Measurements from ENCODE around the genes CYP27C1 and SAP130.

GRCh38 chr2:127050644-127051533 lies 56.1 kb downstream of the BIN1 start:
- PRO-cap, result no peak
- RRBS, 2 experiments, result 34 to 56% methylated on average over 4 to 7 of the region's 29 CpGs

DNA sequence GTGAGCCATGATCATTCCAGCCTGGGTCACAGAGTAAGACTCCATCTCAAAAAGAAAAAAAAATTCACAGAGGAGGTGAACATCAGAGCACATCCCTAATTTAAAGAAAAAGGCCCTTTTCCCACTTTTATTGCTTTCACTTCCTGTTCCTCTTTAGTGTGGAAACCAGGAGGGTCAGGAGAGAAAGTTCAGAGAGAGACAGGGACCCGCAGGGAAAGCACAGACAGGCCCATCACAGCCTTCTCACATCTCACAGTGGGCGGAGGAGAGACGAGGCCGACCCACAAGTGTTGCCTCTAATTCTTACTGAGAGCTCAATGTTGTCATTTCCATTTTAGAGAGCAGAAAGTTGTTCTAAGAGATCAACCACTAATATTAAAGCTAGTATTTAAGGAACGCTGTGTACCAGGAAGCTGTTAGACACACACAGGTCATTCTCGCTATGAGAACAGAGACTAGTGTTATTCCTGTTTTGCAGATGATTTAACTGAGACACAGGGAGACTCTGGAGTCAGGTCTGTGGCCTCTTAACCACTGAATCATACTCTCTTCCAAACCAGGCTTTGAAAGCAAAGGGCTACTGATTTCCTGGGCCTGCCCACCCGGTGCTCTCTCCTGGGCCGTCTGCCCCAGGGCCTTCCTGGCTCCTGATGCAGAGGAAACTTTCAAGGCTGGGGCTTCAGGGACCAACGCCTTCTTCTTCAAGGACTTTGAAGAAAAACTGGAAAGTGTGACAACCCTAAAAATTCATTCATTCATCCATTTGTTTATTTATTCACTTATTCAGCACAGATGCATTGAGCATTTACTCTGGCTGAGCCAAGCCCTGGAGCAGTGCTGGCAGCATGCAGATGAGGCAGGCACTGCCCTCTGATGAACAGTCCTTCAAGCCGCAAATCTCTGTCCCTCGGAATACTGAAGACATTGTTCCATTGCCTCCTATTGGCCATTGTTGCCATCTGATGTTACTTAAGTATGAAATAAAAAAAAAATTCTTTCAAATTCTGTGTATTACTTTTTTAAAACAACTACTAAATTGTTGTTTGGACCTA lies 37.1 kb upstream of the BIN1 start:
- PRO-cap, result no peak
- RRBS, 2 experiments, result no CpG with 5 or more reads among the region's 11 CpGs

- PRO-cap, result unidirectional peak, minus-strand start at chr2:127220299
- RRBS, 2 experiments, result 2 to 4% methylated on average over 37 to 45 of the region's 89 CpGs
These were observed at the start of gene CYP27C1 for GRCh38 chr2:127219590-127220548. Gene CYP27C1 (minus strand): TSS chr2:127220299.

DNA sequence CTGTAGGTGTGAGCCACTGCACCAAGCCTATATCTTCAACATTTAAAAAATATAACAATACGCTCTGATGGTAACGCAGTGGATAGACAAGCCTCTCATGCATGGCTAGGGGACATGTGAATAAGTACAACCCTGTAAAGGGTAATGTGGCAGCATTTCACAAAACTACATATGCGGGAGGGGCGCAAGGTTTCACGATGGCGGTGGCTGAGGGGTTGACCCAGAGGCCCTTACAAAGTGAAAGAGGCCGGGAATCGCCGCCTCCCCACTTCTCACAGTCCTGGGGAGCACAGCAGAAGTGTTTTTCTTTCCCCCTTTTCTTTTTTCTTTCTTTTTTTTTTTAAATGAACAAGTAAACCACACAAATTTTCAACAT lies 26.8 kb upstream of the CYP27C1 start:
- PRO-cap, result no peak
- RRBS, 2 experiments, result no CpG with 5 or more reads among the region's 9 CpGs

DNA sequence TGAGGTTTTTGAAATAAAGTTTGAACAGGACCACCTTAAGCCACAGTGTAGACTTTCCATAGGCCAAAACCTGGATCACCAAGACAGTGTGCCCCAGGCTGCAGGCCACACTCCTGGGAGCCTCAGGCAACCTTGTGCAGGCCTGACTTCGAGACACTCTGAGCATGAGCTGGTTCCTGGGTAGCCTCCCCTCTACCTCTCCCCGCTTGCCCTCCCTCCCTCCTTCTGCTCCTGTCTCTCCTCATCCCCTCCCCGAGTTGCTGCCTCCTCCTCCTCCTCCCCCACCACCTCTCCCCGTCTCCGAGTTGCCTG lies 10.6 kb upstream of the PROC start:
- PRO-cap, result unidirectional peak, minus-strand start at position 160 of the sequence
- RRBS, 2 experiments, result no CpG with 5 or more reads among the region's 5 CpGs

- PRO-cap, result no peak
- RRBS, 2 experiments, result 9 to 13% methylated on average over 22 to 39 of the region's 87 CpGs
These were observed 9.9 kb upstream of the PROC start for GRCh38 chr2:127407998-127409109.

DNA sequence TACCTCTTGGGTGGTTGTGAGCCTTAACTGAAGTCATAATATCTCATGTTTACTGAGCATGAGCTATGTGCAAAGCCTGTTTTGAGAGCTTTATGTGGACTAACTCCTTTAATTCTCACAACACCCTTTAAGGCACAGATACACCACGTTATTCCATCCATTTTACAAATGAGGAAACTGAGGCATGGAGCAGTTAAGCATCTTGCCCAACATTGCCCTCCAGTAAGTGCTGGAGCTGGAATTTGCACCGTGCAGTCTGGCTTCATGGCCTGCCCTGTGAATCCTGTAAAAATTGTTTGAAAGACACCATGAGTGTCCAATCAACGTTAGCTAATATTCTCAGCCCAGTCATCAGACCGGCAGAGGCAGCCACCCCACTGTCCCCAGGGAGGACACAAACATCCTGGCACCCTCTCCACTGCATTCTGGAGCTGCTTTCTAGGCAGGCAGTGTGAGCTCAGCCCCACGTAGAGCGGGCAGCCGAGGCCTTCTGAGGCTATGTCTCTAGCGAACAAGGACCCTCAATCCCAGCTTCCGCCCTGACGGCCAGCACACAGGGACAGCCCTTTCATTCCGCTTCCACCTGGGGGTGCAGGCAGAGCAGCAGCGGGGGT lies 1.2 kb downstream of the PROC start:
- PRO-cap, result no peak
- RRBS, 2 experiments, result no CpG with 5 or more reads among the region's 12 CpGs

DNA sequence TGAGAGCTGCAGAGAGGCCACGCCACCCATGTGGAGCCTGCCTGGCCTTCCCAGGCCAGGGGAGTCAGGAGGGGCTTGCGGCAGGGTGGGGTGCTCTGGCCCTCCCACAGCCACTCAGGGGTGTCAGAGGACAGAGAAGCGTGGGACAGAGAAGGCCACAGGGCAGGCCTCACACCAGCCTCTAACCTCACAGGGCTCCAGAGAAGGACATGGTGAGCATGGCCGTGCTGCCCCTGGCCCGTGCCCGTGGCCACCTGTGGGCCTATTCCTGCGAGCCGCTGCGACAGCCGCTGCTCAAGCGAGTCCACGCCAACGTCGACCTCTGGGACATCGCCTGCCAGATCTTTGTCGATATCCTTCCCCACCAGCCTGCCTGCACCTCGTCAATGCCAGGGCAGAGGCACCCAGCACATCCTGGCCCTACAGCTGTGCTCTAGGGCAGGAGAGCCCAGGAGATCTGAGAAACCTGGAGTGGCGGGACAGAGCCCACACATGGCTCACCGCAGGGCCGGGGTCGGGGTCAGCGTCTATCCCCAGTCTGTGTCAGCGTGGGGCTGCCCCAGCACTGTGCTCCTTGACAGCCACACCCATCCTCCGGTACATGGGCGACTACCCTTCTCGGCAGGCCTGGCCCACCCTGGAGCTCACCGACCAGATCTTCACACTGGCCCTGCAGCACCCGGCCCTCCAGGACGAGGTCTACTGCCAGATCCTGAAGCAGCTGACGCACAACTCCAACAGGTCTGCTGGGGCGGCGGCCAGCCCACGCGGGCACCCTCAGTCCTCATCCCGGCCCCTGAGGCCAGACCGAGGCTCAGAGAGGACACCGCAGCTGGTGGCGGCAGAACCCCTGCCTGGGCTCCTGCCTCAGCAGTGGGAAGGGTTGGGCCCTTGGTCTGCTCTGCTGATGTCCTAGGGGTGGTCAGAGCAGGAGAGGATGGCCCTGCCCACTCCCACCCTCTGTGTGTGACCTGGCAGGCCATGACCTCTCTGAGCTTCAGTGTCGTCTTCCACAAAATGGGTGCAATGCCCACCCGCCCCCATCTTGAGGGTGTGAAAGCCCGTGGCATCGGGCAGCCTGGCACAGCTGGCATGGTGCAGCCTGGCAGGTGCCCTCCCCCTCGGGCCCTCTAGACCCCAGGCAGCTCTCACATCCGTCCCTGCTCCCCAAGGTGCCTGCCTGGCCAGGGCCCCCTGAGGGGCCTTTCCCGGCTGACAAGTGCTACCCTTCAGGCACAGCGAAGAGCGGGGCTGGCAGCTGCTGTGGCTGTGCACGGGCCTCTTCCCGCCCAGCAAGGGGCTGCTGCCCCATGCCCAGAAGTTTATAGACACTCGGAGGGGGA lies 14.5 kb upstream of the GPR17 start:
- PRO-cap, result no peak
- RRBS, 2 experiments, result 85 to 89% methylated on average over 8 to 12 of the region's 50 CpGs

DNA sequence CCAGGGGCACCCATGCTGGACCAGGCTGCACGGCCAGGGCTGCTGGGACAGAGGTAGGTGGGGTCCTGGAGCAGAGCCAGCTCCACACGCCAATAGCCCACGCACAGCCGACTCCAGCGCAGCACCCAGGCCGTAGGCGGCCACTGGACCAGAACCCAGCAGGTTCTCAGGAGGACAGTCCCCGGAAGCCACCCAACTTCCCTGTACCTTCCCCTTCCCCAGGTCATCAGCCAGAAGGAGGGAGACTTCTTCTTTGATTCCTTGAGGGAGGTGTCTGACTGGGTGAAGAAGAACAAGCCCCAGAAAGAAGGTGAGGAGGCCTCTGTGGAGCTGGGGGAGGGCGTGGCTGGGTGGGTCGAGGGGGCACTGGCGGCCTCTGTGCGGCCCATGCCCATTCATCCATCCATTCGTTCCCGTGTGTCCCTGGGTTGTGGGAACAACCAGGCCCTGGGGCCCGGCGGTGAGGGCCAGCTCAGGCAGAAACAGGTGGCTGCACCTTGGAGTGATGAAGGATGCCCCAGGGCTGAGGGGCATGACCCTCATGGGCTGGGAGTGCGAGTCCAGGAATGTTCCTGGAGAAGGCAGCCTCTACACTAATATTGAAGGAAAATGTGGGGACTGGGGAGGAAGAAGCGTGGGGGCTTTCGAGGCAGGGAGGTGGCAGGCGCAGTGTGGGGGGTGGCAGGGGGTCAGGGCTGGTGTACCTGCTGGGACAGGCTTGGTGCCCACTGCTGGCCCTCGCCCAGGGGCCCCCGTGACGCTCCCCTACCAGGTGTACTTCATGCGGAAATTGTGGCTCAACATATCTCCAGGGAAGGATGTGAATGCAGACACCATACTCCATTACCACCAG lies 11.4 kb upstream of the GPR17 start:
- PRO-cap, result no peak
- RRBS, 2 experiments, result 95% methylated on average over 2 of the region's 24 CpGs; no CpG with 5 or more reads in 1 of the 2 experiments

DNA sequence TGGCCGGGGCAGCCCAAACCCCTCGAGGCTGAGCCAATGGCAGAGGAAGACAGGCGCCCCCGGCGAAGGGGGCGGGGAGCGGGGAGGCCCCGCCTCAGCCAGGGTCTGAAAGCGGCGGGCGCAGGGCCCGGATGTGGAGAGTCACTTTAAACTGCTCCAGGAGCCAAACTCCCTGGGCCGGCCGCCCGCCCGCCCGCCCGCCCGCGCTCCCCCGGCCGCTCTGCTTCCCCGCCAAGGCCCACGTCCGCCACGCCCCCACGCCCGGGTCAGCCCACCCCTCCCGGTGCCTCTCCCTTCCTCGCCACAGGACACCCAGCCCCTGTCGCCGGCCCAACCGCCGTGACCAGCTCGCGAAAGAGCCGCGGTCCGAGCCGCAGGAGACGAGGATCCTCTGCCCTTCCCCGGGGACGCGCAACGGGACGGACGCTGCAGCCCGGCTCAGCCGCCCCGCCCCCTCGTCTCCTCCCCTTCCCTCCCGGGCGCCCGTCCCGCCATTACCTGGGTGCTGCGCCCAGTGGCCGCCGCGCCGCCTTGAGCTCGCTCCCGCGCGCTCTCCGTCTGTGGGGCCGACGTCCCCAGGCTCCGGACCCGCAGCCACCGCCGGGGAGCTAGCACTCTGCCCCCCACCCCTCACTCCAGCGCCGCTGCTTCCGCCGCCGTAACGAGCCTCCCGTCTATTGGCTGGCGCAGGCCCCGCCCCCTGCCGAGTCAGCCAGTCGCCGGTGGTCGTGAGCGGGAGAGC lies at the start of gene SAP130:
Gene SAP130 (minus strand): TSS at position 618 of the 742 bp plus-strand sequence.
- PRO-cap, result bidirectional peak, plus-strand start at position 114 of the sequence, minus-strand start outside the sequence; bidirectional peak, plus-strand start outside the sequence, minus-strand start at position 618 of the sequence
- RRBS, 2 experiments, result 1 to 2% methylated on average over 39 to 51 of the region's 85 CpGs

GRCh38 chr2:128091476-128092255 lies 666 bp downstream of the UGGT1 start:
- PRO-cap, result no peak
- RRBS, 2 experiments, result no CpG with 5 or more reads among the region's 22 CpGs

DNA sequence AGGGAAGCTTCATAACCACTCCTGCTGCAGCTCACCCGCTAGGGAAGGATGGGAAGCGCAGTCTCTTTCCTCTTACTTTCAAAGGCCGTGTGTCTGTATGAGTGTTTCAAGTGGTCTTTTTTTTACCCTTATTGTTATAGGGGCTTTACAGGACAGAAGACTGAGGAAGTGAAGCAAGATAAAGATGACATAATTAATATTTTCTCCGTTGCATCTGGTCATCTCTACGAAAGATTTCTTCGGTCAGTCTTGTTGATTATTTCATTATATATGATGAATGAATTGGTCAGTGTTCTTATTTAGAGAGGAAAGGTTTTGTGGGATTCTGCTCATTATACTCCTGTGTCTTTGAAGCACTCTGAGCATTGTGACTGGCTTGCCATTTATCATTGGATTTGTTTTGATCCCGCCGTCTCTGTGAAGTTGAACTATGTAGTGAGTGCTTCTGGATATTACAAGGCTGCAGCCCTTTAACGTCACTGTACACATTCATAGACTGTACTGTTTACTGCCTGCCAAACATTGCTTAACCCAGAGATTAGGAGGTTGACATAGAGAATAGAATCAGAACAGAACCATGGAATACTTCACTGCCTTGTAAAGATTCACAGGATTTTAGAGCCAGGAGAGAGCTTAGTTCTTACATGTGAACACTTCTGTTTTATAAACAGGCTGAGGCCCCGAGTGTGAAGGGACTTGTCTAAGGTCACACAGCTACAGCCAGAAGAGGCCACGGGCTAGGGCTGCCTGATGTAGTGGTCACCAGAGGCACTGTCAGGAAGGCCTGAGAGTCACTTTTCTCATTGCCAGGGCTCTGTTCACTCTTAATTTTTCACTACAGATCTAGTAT lies 87.6 kb downstream of the UGGT1 start:
- PRO-cap, result no peak
- RRBS, 2 experiments, result no CpG with 5 or more reads among the region's 11 CpGs

DNA sequence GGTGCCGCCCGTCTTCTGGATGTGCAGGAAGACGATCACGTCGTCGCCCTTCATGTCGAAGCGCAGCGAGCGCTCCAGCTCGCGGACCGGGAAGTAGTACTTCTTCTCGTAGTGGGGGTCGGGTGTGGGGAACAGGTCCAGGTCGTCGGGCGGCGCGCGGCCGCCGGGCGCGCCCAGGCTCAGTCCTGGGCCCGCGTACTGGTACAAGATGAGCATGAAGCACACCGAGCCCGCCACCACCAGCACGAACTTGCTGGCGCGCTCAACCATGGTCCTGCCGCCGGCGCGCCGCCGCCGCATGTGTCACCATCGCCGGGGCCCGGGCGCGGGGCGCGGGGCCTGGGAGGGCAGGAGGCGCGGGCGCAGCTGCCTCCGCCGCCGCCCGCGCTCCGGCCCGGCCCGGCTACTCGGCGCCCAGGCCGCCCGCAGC lies 389 bp downstream of the HS6ST1 start:
- PRO-cap, result no peak
- RRBS, 2 experiments, result no CpG with 5 or more reads among the region's 61 CpGs

- PRO-cap, result no peak
- RRBS, 2 experiments, result no CpG with 5 or more reads among the region's 6 CpGs
These were observed 5.1 kb upstream of the HS6ST1 start for GRCh38 chr2:128323790-128324083.

GRCh38 chr2:128362826-128363305 lies 44.2 kb upstream of the HS6ST1 start:
- PRO-cap, result no peak
- RRBS, 2 experiments, result no CpG with 5 or more reads among the region's 7 CpGs

GRCh38 chr2:128378998-128379706 lies 60.5 kb upstream of the HS6ST1 start:
- PRO-cap, result no peak
- RRBS, 2 experiments, result 7 to 40% methylated on average over 2 of the region's 16 CpGs

DNA sequence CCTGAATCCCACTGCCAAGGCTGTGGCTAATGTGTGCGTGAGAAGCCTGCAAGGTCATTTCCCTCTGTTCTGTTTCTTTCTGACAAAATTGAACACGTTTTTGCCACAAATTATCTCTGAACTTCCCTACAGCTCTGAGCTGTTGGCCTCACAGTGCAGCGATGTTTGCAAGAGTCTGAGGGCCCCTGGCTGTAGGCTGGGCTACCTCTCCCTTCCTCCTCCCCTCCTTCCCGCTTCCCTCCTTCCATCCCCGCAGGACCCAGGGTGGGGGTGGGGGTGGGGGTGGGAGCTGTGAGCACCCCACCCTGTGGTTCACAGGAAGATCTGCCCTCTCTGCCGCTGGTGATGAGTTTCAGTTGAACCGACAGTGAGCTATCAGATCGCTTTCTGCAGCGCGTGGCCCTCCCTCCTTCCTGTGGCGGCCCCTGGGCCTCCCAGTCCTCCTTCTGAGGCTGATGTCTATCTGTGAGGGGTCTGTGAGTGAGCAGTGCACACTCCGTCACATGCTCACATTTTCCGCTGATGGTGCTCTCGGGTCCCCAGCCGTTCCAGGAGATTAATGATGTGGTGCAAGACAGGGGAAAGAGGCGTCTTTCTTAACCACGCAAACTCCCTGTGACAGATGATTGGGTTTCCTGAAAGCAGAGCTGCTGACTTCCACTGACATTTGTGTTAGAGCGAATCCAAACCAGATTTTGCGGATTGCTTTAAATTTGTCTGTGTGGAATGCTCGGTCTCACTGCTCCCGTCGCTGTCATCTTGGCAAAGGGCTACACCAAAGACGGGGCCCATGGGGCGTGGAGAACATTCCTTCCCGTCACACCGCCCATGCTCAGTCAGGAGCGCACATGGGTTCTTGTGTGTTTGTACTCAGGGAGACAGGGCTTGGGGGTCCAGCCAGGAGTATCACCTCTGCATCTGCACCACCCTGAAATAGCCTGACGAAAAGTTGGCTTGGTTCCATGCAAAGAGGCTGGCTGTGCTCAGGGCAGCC lies 154.5 kb upstream of the HS6ST1 start:
- PRO-cap, result no peak
- RRBS, 2 experiments, result no CpG with 5 or more reads among the region's 28 CpGs

GRCh38 chr2:128639255-128639704 lies 320.6 kb upstream of the HS6ST1 start:
- PRO-cap, result no peak
- RRBS, 2 experiments, result no CpG with 5 or more reads among the region's 6 CpGs

- PRO-cap, result unidirectional peak, plus-strand start at chr2:128974228
- RRBS, 2 experiments, result no CpG with 5 or more reads among the region's 4 CpGs
These were observed 655.3 kb upstream of the HS6ST1 start for GRCh38 chr2:128973966-128974369.

DNA sequence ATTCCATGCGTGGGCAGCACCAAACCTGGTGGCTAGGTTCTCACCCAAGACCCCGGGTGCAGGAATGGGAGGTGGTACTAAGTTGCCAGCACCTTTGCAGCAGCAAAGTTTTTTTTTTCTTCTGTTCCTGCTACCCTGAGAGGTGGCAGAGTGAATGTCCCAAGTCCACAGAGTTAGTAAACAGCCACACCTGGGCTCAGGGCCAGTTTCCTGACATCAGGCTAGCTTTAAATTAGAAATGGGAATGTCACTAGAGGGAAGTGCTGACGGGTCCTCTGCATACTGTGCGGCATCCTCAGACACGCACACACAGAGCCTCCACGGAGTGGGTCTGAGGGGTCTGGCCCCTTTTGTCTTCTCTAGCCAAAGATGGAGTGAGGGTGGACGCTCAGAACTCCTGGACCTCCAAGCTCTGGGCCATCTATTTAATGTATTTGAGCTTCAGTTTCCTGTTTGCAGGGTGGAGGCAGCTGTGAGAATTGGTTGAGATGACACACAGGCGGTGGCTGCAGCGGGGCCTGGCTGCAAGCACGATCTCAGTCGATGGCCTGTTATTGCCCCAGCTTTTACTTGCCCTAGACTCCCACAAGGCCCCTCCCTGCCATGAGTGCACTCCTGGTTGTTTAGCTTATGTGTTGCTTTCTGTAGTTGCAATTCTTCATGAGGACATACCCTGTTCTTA lies 751.3 kb upstream of the HS6ST1 start:
- PRO-cap, result no peak
- RRBS, 2 experiments, result no CpG with 5 or more reads among the region's 11 CpGs

Data from astrocyte (in vitro differentiated cells and primary cell).